ENCODE results near the genes GALR1 and KCNG2.

DNA sequence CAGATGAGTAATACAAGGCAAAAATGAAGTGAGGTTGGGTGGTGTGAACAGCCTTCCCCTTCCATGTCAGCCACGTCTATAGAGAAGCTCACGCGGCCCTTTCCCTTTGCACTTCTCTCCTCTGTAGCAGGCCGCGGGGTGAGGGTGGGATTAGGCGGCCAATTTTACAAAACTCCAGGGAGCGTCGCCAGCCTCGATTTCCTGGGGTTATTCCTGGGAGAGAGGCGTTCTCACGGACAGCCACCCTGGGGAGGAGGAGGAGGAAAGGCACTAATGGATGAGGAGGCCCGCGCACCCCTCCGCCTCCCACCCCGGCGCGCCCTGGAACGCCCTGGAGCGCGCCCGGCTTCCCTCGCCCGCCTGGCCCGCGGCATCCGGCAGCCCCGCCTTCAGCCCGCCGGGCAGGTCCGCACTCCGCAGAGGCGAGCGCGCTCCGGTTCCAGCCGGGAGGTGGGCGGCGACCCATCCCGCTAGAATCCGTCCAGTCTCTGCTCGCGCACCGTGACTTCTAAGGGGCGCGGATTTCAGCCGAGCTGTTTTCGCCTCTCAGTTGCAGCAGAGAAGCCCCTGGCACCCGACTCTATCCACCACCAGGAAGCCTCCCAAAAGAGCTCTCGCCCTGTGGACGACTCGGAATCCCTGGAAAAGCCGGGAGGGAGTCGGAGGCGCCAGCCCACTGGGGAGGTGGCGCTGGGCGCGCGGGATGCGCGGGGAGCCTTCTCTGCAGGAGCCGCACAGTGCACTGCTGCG, at the start of gene GALR1:
Gene GALR1, plus strand, starts transcription at position 536 of the 750 bp plus-strand sequence.
- RRBS: 3% methylated on average over 7 of the region's 62 CpGs

DNA sequence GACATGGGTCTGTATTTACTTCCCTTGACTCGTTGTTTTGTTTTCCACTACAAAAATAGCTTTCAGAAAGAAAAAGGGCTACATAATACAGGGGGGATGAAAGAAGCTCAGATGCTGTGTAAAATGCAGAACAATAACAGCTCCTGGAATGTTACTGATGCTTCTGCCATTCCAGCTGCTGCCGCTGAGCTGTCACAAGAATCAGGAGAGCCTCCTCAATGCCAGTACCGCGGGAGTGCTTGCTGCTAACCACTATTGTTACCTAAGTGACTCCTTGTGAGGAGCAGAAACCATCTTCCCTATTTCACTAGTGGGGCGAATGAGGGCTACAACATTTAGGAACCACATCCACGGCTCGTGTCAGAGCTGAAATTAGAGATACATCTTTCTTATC, 384.8 kb downstream of the GALR1 start:
- RRBS: no CpG with 5 or more reads among the region's 7 CpGs

- RRBS: 100% methylated on average over 2 of the region's 27 CpGs
These were observed 149.1 kb downstream of the ATP9B start for GRCh38 chr18:79217894-79219083.

- RRBS: no CpG with 5 or more reads among the region's 21 CpGs
These were observed 41.0 kb upstream of the NFATC1 start for GRCh38 chr18:79354511-79355403.

GRCh38 chr18:79520074-79520684, 124.4 kb downstream of the NFATC1 start:
- RRBS: 7% methylated on average over 11 of the region's 27 CpGs

- RRBS: 86% methylated on average over 4 of the region's 10 CpGs
These were observed 130.9 kb downstream of the NFATC1 start for GRCh38 chr18:79526691-79526916.

- RRBS: no CpG with 5 or more reads among the region's 20 CpGs
These were observed 8.2 kb downstream of the CTDP1 start for GRCh38 chr18:79687586-79688452.

GRCh38 chr18:79738315-79738766, 58.7 kb downstream of the CTDP1 start:
- RRBS: no CpG with 5 or more reads among the region's 11 CpGs

- RRBS: no CpG with 5 or more reads among the region's 10 CpGs
These were observed 53.0 kb upstream of the KCNG2 start for GRCh38 chr18:79744741-79745068.

- RRBS: 2% methylated on average over 52 of the region's 101 CpGs
These were observed at the start of gene KCNG2 for GRCh38 chr18:79797667-79798441. TSS of gene KCNG2 (plus strand) at chr18:79797938.

DNA sequence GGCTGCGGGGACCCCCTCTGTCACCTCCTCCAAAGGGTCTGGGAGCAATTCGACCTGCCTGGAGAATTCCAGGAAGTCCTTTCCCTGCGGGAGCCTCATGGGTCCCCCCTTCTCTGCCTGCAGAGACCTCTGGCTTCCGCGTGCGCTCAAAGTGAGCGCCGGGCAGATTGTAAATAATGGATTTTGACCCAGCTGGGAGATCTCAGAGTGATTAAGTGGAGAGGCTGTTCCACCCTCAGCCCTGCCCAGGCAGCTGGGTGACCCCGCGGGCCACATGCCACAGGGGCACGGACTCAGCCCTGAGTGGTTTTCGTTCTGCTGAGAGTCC, 1.2 kb downstream of the KCNG2 start:
- RRBS: no CpG with 5 or more reads among the region's 12 CpGs

DNA sequence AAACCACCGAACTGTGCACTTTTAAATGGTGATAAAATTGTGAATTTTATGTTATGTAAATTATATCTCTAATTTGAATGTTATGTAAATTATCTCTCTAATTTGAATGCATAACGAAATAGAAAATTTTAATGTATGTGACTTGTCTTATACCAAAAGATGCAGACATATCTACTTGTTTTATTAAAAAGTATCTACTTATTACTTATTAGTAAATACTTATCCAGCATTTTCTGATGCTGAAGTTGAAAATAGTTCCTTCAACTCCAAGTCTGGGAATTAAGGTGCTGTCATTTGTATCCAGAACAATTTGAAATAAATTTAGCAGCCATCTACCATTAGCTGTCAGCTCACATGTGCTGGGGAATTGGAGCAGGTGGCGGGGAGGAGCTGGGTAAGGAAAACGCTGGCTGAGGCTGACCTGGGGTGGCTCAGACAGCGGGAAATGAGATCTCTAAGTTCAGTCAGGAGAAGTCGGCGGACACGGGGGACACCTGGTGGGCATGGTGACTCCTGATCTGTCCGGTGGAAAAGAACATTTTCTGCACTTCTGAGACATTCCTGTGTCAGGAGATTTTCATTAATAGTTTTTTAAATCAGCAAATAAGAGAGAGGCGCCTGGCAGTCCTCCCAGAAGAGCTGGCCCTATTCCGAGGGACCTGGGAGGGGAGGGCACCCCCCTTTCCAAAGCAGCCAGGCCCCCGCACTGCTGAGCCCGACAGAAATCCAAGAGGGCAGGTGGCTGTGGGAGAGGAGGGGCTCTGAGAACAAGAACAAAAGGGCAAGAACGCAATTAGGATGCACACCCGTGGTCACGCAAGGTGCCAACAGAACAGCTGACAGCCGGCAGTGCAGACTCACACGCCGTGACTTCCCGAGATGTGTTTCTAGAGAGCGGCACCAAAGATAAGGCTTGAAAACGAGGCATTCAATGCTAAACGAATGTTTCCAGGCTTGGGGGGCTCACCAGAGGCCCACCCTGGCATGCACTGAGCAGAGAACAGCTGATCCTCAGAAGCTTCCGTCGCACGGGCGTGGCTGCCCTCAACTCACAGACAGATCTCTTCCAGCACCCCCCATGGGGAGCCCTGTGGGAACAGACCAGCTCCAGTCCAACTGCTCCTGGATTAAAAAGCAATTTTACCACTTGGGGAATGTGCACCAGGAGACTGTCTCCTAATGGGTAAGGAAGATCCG, 26.5 kb downstream of the SLC66A2 start:
- RRBS: no CpG with 5 or more reads among the region's 28 CpGs

DNA sequence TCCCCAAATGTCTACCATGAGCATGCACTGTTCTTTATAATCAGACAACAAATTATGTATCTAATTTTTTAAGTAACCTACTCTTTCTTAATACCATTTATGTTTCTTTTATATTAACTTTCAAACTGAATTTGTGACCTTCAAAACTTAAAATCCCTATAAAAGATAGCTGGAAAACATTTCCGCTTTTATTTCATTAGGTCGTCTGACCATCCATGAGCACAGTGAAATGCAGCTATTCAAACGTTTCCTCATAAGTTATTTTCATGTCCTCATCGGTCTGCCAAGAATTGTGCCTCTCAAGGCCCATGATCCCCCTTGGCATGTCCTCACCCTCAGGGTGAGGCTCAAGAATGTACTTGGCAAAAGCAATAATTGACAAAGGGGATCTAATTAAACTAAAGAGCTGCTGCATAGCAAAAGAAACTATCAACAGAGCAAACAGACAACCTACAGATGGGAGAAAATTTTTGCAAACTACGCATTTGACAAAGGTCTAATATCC, 12.4 kb downstream of the SLC66A2 start:
- RRBS: no CpG with 5 or more reads among the region's 5 CpGs

DNA sequence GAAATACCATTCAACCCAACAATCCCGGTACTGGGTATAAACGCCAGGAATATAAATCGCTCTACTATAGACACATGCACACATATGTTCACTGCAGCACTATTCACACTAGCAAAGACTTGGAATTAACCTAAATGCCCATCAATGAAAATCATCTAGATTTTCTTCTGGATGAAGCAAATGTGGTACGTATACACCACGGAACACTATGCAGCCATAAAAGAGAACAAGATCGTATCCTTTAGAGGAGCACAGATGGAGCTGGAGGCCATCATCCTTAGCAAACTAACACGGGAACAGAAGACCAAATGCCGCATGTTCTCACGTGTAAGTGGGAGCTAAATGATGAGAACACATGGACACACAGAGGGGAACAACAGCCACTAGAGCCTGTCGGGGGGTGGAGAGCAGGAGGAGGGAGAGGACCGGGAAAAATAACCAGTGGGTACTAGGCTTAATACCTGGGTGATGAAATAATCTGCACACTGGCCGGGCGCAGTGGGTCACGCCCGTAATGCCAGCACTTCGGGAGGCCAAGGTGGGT, 11.5 kb downstream of the SLC66A2 start:
- RRBS: no CpG with 5 or more reads among the region's 16 CpGs

GRCh38 chr18:79942434-79942959, 9.0 kb downstream of the SLC66A2 start:
- RRBS: no CpG with 5 or more reads among the region's 6 CpGs

DNA sequence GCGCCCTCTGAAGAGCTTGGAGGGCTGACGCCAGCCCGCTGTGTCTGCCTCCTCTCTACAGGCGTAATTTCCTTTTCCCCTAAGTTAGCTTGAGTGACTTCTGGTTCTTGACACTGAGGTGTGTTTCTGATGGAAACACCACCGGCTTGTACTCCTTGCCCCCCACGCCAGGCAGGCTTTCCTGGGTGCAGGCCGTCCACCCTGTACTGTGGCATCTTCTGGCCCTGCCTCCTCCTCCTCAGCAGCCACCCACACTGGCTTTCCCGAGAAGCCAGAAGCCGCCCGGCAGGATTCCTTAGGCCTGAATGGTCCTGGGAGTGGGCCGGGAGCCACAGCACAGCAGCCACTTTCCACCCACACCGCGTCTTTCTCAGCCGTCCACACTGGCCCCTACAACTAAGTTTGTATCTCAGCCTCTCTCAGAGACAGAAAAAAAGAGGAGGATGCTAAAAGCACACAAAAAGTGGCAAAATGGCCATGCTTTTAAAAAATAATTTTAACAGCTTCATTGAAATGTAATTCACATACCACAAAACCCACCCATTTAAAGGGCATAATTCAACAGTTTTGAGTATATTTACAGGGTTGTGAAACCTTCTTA, 2.1 kb upstream of the HSBP1L1 start:
- RRBS: no CpG with 5 or more reads among the region's 14 CpGs

GRCh38 chr18:80147305-80148160, 38.5 kb downstream of the ADNP2 start:
- RRBS: no CpG with 5 or more reads among the region's 48 CpGs